Thyroid gland (tissue), 7 donors: ENCODE measurements around a stretch of chr15.

- PRO-cap, 2 experiments = peak in 1 of 2 experiments; most common plus-strand start chr15:67091570 (in 1); most common minus-strand start chr15:67091266 (in 1)
- RAMPAGE, long total RNA, 5 experiments = no peak in any of the 5 experiments
Observed at GRCh38 chr15:67091113-67092314, 26.1 kb downstream of the SMAD3 start.

DNA sequence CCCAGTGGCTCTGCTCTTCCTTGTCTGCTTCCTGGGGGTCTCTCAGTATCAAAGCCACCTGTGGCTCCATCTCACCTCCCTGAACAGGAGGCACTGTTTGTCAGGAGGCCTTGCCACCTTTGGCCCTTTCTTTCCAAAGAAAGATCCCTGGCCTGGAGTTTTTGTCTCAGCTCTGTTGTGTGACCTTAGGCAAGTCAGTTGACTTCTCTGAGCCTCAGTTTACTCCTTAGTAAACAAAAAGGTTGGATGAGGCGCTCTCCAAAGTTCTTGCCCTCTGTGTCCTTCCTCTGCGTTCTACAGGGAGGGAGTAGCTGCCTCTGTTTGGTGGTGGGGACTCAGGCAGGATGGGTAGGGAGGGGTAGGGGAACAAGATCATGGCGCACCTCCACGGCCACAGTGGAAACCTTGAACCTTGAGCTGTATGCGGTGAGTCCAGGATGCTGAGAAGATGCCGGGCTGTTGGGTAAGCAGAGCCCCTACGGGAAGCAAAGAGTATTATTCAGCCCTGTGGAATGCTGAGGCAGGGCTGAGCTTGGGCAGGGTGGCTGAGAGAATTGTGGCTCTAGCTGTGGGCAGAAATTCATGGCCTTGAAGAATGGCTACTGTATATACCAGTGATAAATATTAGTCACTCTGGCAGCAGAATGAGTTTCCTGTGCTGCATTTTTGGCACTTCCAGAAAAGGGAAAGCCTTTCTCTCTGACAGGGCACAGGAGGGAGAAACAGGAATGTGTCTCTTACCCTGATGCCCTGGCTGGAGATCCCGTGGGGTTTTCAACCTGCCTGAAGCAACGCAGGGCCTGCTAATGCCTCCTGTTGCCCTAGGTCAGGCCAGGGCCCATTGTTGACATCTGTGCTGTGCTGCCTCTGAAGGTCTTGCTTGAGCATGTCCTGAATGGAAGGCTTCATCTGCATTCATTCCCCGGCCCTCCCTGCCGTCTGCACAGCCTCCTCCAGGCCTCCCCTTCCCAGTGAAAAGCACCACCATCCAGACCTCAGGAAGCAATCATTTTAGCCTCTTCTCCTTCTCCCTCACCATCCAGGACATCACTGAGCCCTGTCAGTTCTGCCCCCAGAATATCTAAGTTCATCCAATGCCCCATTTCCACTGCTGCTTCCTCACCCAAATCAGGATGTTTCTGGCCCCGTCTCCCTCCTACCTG is 40.0 kb downstream of the SMAD3 start:
- PRO-cap, 2 experiments = peak in 1 of 2 experiments; most common plus-strand start position 702 of the sequence (in 1); most common minus-strand start position 450 of the sequence (in 1)
- RAMPAGE, long total RNA, 5 experiments = no peak in any of the 5 experiments

GRCh38 chr15:67116153-67116821 is 50.9 kb downstream of the SMAD3 start:
- PRO-cap, 2 experiments = no peak in any of the 2 experiments
- RAMPAGE, long total RNA, 5 experiments = no peak in any of the 5 experiments

GRCh38 chr15:67171148-67171937 is 83.1 kb downstream of the AAGAB start:
- PRO-cap, 2 experiments = no peak in any of the 2 experiments
- RAMPAGE, long total RNA, 5 experiments = no peak in any of the 5 experiments

DNA sequence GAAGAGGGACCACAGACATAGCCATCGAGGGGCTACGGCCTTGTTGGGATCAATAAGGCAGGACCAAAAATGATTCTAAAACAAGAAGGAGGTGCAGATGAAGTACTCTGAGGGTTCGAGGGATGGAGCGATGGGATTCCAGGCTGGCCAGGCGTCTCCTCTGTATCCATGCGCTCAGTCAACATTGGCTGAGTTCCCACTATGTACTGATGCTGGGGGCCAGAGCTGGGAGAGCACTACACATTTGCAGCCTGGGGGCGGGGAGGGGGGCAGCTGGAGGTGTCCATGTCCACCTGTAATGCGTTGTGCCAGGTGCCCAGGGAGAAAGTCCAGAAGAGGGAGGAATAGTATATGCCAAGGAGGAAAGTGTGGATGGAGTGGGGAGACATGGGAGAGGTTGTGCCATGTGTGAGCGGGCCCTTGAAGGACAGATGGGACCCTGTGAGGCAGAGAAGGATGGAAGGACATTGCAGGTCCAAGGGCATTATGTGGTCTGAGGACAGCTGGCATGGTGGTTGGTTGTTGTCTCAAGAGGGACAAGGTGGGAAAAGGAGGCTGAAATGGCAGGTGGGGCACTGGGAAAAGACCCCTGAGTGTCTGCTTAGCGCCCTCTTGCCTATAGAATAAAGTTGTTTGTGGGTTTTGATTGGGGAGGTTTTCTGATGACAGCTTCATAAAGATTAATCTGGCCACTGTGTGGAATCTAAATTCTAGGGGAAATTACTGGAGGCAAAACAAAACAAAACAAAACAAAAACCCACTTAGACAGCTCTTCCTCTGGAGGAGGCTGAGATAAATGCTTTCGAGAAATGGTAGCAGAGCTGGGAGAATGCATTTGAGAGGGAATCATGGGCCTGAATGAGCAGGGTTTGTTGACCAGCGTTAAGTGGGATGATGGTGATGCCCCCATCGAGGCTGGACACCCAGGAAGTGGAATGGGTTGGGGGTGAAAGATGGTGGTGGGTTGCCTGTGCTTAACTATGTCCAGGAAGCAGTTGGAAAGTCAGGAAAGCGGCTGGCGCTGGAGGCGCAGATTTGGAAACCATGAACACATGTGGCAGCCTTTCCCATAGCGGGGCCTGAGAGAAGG is 81.1 kb downstream of the AAGAB start:
- PRO-cap, 2 experiments = no peak in any of the 2 experiments
- RAMPAGE, long total RNA, 5 experiments = no peak in any of the 5 experiments

GRCh38 chr15:67175505-67176517 is 78.7 kb downstream of the AAGAB start:
- PRO-cap, 2 experiments = no peak in any of the 2 experiments
- RAMPAGE, long total RNA, 5 experiments = no peak in any of the 5 experiments

GRCh38 chr15:67198031-67199086 is 56.1 kb downstream of the AAGAB start:
- PRO-cap, 2 experiments = no peak in any of the 2 experiments
- RAMPAGE, long total RNA, 5 experiments = no peak in any of the 5 experiments

GRCh38 chr15:67413685-67414428 is 107.1 kb upstream of the C15orf61 start:
- PRO-cap, 2 experiments = peak in 1 of 2 experiments; most common plus-strand start chr15:67414314 (in 1)
- RAMPAGE, long total RNA, 5 experiments = no peak in any of the 5 experiments

DNA sequence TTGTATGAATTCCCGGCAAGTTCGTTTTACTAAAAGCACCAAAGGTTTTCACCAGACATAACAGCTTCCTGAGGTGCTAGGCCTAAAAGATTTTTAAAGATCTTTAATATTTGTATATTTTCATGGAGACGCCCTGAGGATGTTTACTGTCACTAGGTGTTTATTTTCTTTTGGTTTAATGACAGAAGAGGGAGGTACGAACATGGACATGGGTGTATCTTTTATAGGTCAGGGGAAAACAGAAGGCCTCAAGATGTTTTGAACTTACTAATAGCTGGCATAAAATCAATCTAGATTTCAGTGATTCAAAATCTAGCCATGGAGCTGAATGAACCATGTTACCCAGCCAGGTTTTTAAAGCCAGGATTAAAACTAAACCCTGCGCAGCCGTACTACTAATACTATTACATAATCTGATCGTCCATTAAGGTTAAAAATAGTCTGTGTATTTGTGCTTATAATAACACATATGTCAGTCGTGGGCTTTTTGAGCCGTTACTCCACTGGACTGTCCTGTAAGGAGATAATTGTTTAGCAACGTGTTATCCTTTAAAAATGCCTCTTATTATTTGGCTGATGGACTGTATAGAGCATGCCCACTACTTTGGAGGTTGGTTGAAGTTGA is 1.2 kb downstream of the C15orf61 start:
- PRO-cap, 2 experiments = no peak in any of the 2 experiments
- RAMPAGE, long total RNA, 5 experiments = no peak in any of the 5 experiments

DNA sequence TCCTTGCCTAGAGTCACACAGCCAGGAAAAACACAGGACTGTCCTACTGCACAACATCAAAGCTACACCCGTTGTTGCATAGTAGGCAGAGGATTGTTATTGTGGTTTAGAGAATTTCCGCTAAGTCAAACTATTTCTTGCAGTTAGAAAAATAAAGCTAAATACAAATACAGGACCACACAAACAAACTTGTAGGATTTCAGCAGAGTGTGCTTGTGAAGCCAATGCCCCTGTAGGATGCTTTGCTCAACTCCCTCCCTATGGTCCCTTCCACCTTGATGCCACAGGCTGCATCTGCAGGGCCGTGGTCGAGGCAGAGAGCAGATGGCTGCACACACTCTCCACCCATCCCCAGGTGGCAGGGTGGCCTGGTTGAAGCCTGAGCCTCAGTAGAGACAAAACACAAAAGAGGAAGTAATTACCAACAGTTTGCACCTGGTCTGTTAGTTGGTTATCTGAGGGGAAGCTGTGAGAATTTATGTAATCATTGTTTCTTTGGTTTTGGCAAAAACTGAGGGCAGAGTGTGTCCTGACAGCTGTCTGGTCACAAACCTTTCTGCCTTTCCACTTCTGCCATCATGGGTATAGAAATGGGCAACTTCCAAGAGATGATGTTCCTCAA is 41.0 kb upstream of the SKOR1 start:
- PRO-cap, 2 experiments = no peak in any of the 2 experiments
- RAMPAGE, long total RNA, 5 experiments = no peak in any of the 5 experiments

GRCh38 chr15:67914337-67915378 is 89.3 kb downstream of the SKOR1 start:
- PRO-cap, 2 experiments = peak in 2 of 2 experiments; most common plus-strand start chr15:67915232 (in 1); most common minus-strand start chr15:67915071 (in 1)
- RAMPAGE, long total RNA, 5 experiments = start-site peak on the minus strand in 1 of 5 experiments, at chr15:67915048-67915130 at its widest, 5 reads per replicate

DNA sequence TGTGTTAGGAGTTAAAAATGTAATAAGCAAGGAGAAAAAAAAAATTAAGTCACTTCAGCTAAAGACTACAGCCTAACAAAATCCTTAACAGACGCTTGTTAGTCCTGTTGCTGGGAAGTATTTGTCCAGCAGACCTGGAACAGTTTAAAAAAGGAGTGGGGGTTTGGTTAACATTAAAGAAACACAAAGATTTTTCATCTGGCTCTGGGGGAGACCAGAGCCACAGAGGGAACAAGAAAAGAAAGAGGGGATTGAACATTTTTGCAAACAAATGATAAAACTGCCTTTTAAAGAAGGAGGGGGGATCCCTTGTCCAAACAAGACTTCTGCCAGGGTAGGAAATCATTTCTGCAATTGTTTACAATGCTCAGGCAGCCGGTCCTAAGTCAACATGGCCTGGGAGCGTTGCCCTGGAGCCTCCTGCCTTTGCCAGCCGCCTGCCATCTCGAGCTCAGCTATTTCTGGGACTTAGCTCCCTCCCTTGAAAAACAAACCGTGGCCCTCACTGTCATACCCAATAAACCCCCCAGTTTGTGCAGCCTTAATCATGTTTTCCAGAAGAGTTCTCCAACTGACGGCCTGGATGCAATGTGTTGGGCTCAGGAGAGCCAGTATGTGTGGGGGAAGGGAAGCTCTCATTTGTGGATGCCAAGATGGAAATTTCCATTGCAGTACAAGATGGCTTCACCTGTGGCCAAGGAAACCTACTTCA is 90.2 kb downstream of the SKOR1 start:
- PRO-cap, 2 experiments = peak in 1 of 2 experiments; most common plus-strand start position 548 of the sequence (in 1); most common minus-strand start position 119 of the sequence (in 1)
- RAMPAGE, long total RNA, 5 experiments = no peak in any of the 5 experiments

DNA sequence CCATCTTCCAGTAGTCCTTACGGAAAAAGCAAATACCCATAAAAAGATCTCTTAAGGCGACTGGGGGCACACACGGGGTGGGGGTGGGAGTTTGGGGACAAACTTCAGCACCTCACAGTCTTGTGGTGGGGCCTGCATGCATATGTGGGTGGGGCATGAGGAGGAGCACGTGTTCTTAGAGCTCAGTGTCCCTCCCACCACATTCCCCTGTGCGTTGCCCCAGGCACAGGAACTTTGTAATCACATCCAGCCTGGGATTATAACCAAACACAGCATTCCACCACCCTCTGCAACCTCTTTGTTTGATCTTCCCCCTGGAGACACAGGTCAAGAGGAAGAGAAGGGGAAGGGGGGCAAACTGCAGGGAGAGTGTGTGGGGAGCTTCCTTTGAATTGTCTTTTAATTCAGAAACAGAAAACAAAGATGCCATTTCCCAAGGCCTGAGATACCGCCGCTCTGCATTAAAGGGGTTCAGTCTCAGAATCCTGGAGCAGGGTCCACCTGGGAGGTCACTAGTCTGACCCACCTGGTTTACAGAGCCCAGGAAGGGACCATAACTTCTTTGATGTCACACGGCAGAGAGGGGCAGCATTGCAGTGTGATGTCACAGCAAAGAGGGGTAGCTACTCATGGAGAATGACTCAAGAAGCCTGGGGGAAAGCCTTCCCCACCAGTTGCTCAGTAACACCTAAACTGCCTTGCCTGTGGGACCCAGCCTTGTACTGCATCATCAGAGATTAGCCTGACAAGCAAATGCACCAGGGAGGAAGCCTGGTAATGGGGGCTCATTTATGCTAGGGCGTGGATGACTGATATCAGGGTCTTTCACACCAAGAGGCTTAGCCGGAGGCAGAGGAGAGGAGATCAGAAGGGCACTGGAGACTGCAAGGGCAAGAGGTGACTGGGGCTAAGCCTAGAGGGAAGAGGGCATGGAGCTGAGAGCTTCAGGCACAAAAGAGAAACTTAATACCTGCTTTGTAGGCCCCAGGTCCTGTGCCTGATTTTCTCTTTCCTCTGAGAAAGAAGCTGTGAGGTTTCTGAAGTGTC is 107.9 kb upstream of the PIAS1 start:
- PRO-cap, 2 experiments = peak in 2 of 2 experiments; most common plus-strand start position 239 of the sequence (in 1); most common minus-strand start position 144 of the sequence (in 1)
- RAMPAGE, long total RNA, 5 experiments = no peak in any of the 5 experiments

- PRO-cap, 2 experiments = no peak in any of the 2 experiments
- RAMPAGE, long total RNA, 5 experiments = no peak in any of the 5 experiments
Observed at GRCh38 chr15:68191821-68192761, 13.0 kb downstream of the CALML4 start.

DNA sequence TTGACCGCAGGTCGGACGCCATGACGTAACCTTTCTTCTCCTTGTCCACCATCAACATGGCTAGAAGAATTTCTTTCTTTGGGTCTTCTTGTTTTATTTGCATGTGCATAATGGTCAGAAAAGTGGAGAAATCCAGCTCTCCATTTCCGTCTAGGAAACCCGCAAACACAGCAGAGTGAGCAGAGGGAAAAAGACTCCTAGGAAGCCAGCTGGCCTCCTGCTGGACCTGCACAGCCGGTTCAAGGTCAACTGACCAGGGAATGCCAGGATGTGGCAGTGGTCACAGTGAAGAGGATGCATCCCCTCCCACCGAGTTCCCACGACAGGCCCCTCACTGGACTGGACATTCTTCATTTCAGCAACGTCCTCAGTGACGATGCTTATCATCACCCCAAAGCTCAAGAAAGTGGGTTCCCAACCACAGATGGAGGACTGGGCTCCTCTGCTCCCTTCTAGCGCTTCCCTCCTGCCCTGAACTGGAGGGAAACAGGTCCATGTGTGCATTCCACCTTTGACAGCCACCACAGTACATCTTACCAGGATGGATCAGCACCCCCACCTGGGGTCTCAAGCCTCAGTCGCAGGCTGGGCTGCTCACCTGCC is 7.6 kb downstream of the CALML4 start:
- PRO-cap, 2 experiments = no peak in any of the 2 experiments
- RAMPAGE, long total RNA, 5 experiments = no peak in any of the 5 experiments

- PRO-cap, 2 experiments = no peak in any of the 2 experiments
- RAMPAGE, long total RNA, 5 experiments = no peak in any of the 5 experiments
Observed at GRCh38 chr15:68279740-68280807, 2.5 kb downstream of the FEM1B start.

DNA sequence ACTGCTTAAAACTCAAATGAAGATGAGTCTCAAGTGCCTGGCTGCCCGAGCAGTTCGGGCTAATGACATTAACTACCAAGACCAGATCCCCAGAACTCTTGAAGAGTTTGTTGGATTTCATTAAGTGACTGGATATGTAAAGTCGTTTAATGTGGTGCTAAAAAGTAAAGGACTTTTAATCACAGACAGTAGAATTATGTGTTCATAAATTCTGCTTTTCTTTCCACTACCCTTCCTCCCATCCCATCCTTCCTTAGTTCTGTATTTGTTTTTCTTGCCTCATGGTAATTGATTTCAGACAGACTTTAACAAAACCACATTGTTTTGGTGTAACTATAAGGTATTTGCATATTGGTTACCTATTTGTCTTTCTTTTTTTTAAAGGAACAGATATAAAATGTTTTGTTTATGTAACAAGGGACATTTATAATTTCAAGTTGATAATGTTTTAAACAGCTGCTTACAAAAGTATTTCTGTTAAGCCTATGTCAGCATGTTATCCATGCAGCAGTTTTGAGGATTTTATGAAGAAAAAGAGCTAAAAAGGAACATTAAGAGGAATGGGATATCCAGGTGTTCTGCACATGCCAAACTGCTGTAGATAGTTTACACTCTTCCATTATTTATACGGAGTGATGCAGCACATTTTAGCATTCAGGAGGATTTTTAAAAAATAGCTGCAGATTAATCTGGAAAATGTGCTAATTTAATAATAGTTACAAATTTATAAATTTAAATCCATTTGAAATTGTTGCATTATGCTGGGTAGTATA is 13.8 kb downstream of the FEM1B start:
- PRO-cap, 2 experiments = no peak in any of the 2 experiments
- RAMPAGE, long total RNA, 5 experiments = no peak in any of the 5 experiments

DNA sequence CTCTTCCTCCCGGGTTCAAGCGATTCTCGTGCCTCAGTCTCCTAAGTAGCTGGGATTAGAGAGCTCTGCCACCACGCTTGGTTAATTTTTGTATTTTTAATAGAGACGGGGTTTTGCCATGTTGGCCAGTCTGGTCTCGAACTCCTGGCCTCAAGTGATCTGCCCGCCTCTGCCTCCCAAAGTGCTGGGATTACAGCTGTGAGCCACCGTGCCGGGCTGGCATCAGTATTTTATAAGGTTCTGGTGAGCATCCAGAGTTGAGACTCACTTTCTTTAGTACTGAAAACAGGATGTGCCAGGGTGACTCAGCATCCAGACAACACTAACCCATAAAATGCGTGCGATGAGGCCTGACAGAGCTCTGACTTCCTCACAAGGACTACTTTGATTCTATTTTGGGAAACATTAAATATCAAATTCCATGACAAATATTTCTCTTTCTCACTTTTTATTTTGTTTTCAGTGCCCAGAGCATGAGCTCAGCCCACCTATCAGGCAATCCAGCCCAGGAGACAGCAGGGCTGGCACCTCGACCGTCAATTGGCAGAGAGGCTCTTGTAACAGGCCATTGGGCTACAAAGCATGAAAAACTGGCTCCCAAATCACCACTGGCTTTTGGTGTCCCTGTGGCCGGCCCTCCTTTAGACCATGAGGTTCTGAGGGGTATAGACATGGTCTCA is 74.9 kb downstream of the FEM1B start:
- PRO-cap, 2 experiments = no peak in any of the 2 experiments
- RAMPAGE, long total RNA, 5 experiments = no peak in any of the 5 experiments

GRCh38 chr15:68365033-68365774 is 66.8 kb downstream of the ITGA11 start:
- PRO-cap, 2 experiments = peak in 1 of 2 experiments; most common plus-strand start chr15:68365360 (in 1); most common minus-strand start chr15:68365268 (in 1)
- RAMPAGE, long total RNA, 5 experiments = start-site peak on the plus strand in 3 of 5 experiments, at chr15:68365320-68365420 at its widest, 6 to 21 reads per replicate; start-site peak on the minus strand in 3 of 5 experiments, at chr15:68365190-68365437 at its widest, 9 to 28 reads per replicate

DNA sequence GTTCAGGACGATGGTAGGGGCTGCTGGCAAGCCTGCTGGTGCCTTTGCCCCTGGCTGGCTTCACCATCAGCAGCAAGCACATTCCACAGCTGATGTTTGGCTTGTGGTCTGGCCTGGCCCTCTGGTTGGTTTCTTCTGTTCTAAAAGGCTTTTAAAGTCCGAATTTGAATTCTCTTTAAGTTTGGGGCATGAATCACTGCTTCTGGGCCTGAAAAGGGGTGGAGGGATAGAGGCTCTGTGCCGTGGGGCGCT is 10.2 kb downstream of the ITGA11 start:
- PRO-cap, 2 experiments = no peak in any of the 2 experiments
- RAMPAGE, long total RNA, 5 experiments = no peak in any of the 5 experiments